ENCODE measurements around a stretch of chr7.

DNA sequence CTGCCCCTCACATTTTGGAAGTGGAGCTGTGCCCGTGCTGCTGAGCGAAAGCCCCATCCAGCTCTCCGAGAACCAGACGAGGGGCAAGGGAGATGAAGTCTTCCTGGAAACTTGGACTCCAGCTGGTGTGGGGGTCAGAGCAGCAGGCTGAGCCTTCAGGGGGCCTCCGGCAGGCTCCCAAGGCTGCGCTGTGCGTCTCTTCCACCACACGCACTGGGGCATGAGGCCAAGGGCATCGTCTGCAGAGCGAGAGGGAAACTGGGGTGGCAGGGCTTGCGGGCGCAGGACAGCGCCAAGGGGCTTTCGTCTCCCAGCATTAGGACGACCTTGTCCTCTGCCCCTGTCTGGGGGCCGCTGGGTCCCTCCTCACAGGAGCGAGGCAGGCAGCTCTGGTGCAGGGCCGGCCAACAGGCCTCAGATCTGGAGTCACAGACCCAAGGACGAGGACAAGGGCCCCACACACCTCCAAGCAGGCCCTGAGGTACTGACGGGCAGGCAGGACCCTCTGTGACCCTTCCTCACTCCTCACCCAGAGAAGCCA, 108.3 kb upstream of the FAM20C start:
- PRO-cap, 4 experiments: peak in 3 of 4 experiments; most common minus-strand start position 291 of the sequence (in 3)
- RAMPAGE, long total RNA, 2 experiments: no peak in any of the 2 experiments

GRCh38 chr7:112695-113341, 79.6 kb upstream of the FAM20C start:
- PRO-cap, 4 experiments: peak in 1 of 4 experiments; most common minus-strand start chr7:113077 (in 1)
- RAMPAGE, long total RNA, 2 experiments: no peak in any of the 2 experiments

DNA sequence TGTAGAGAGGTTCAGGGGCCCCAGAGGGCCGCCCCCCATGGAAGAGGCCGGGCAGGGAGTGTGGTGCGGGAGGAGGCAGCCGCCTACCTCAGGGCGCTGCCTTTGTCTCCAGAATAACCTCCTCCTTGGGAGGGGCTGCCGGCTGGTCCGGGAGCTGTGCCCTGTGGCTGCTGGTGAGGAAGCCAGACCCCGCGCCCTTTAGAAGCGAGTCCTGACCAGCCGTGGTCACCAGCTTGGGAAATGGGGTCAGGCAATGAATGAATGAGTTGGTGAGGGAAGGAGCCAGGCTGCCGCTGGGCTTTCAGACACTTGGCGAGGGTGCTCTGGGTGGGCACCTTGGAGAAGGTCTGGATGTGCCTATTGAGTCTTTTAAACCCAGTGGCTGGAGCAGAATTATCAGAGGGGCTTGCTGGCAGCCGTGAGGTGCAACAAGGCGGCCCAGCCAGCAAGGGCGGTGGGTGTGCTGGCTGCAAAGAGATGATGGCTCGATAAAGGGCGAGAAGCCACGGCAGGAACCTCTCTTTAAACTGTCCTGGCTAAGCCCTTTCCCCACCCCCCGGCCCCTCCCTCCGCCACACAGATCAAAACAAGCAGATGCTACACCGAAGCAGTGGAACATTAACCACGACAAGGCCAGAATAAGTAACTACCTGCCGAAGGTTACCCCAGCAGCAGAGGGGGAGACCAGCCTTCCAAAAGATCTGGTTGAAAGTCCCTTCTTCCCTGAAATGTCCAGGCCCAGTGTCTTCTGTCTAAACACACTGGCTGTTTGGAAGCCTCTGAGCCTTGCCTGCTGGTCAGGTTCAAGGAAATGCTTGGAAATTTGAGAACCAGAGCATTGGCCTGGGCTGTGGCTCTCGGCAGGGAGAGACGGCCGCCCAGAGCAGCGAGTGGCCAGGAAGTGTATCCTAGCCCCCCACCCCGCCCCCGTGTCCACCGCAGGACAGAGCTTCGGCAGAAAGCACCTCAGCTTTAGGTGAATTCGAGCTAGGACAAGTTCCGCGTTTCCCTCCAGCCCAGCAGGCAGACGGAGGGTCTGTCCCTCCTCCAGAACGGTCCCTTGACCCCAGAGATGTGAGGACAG, 1.8 kb downstream of the FAM20C start:
- PRO-cap, 4 experiments: peak in 4 of 4 experiments; most common plus-strand start position 668 of the sequence (in 4); most common minus-strand start position 490 of the sequence (in 3)
- RAMPAGE, long total RNA, 2 experiments: no peak in any of the 2 experiments

GRCh38 chr7:201257-201759, 8.9 kb downstream of the FAM20C start:
- PRO-cap, 4 experiments: no peak in any of the 4 experiments
- RAMPAGE, long total RNA, 2 experiments: no peak in any of the 2 experiments

DNA sequence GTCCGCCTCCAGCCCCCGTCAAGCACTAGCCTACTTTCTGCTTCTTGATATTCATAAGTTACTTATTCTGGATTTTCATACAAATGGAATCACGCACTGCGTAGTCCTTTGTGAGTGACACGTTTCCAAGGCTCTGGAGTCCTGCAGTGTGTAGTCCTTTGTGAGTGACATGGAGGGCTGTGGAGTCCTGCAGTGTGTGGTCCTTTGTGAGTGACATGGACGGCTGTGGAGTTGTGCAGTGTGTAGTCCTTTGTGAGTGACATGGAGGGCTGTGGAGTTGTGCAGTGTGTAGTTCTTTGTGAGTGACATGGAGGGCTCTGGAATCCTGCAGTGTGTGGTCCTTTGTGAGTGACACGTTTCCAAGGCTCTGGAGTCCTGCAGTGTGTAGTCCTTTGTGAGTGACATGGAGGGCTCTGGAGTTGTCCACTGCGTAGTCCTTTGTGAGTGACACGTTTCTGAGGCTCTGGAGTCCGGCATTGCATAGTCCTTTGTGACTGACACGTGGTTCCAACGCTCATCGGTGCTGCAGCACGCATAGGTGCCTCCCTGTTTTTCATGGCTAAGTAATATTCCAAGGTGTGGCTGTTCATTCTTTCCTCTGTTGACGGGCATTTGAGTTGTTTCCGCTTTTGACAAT, 20.7 kb downstream of the FAM20C start:
- PRO-cap, 4 experiments: no peak in any of the 4 experiments
- RAMPAGE, long total RNA, 2 experiments: no peak in any of the 2 experiments

- PRO-cap, 4 experiments: no peak in any of the 4 experiments
- RAMPAGE, long total RNA, 2 experiments: no peak in any of the 2 experiments
Measured at GRCh38 chr7:216226-216636, 23.9 kb downstream of the FAM20C start.

GRCh38 chr7:240036-241290, 48.1 kb downstream of the FAM20C start:
- PRO-cap, 4 experiments: no peak in any of the 4 experiments
- RAMPAGE, long total RNA, 2 experiments: no peak in any of the 2 experiments

DNA sequence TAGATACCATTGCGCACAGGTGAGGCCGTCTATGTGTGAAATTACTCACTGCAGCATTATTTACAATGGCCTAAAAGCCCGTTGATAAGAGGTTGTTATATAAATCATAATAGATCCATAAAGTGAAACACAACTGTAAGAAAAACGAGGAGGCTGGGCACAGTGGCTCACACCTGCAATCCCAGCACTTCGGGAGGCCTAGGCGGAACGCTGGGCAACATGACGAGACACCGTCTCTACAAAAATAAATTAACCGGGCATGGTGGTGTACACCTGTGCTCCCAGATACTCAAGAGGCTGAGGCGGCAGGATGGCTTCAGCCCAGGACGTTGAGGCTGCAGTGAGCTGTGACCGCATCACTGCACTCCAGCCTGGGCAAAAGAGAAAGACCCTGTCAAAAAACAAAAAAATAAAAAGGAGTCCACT, 40.0 kb downstream of the FOXL3 start:
- PRO-cap, 4 experiments: no peak in any of the 4 experiments
- RAMPAGE, long total RNA, 2 experiments: no peak in any of the 2 experiments

DNA sequence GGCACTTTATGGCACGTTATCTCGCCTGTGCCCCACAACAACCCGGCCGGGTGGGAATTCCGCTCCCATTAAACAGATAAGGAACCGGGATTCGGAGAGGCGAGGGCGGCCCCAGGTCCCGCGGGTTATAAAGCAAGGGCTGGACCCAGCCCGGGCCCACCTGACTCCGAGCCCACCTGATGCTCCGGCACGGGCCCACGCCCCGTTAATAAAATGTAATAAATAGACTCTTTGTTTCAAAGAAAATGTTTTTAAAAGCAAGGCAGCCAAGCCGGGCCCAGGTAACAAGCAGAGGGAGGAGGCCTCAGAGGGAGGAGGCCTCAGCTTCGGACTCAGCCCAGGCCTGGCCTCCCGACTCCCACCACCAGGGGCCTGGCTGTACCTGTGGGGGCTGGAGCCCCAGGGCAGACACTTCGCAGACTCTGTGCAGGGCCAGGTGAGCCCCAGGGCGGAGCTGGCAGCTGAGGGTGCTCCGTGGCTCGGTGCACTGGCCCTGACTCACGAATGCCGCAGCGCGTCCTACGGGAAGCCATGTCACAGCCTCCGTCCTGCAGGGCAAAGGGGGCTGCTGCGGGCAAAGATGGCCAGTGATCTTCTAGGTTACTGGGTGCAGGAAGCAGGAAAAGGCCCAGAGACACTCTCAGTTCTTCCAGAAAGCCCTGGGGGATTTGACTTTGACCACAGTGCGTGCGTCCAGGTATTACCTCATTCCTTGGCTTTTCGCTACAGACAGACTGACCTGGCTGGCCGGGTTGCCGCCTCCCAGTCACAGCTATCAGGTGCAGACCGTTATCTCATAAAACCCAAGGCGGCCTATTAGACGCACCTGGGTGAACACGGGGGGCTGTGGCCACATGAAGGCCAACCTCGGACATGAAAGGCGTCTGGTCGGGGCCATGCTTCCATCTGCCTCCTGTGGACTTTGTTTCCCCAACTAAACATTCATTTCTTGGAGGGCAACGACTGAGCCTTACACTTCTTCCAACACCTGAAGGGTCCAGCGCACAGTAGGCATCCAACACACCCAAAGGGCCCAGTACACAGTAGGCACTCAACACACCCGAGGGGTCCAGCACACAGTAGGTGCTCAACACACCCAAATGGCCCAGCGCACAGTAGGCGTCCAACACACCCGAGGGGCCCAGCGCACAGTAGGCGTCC, 80.1 kb downstream of the FOXL3 start:
- PRO-cap, 4 experiments: peak in 1 of 4 experiments; most common plus-strand start position 728 of the sequence (in 1)
- RAMPAGE, long total RNA, 2 experiments: no peak in any of the 2 experiments

GRCh38 chr7:418777-419009, 101.0 kb downstream of the PDGFA start:
- PRO-cap, 4 experiments: no peak in any of the 4 experiments
- RAMPAGE, long total RNA, 2 experiments: no peak in any of the 2 experiments

DNA sequence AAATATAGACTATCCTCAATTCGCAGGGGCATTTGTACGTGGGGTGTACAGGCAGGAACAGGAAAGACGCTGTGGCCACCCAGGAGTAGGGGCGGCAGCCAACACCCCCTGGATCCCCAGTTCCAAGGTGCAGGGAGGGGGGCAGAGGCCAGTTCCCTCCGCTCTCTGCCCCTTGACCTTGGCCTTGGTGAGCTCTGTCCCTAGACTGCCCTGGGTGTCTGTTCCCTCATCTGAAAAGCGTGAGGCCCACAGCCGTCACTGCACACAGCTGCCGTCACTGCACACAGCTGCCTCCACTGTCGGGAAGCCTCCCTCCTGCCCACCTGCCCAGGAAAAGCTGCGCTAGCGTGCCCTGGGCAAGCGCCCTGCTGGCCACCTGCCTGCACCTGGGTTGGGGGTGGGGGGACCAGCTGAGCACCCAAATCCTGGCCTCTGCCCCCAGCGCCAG, 3.7 kb upstream of the PDGFA start:
- PRO-cap, 4 experiments: no peak in any of the 4 experiments
- RAMPAGE, long total RNA, 2 experiments: no peak in any of the 2 experiments

DNA sequence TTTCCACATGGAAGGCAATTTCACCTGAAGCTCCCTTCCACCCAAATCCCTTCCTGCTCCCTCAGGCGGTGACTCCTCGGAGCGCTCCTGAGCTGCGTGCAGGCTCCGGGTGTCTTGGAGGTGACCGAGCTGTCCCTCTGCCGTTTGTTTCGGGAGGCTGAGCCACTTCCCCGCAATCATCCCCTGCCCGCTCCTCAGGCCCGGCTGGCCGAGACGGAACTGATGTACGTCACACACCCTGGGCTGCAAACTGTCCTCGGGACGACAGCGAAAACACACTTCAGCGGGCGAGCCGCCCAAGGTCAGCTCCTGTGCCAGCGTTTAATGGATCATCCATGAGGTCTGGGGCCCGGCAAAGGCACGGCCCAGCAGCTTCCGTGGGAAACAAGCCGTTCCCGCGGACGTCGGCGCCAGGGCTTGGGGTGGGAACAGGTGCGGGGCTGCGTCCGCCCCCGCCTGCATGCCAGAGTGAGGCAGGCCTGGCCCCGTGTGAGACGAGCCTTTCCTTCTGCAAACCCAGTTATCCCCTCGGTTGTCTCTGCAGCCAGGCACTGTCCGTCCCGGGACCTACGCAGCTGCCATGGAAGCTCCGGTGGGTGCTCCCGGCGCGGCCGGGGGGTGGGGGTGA, 41.9 kb upstream of the PDGFA start:
- PRO-cap, 4 experiments: no peak in any of the 4 experiments
- RAMPAGE, long total RNA, 2 experiments: no peak in any of the 2 experiments

GRCh38 chr7:604144-605182, 84.8 kb upstream of the PDGFA start:
- PRO-cap, 4 experiments: peak in 4 of 4 experiments; most common plus-strand start chr7:604655 (in 4); most common minus-strand start chr7:604497 (in 2)
- RAMPAGE, long total RNA, 2 experiments: no peak in any of the 2 experiments

DNA sequence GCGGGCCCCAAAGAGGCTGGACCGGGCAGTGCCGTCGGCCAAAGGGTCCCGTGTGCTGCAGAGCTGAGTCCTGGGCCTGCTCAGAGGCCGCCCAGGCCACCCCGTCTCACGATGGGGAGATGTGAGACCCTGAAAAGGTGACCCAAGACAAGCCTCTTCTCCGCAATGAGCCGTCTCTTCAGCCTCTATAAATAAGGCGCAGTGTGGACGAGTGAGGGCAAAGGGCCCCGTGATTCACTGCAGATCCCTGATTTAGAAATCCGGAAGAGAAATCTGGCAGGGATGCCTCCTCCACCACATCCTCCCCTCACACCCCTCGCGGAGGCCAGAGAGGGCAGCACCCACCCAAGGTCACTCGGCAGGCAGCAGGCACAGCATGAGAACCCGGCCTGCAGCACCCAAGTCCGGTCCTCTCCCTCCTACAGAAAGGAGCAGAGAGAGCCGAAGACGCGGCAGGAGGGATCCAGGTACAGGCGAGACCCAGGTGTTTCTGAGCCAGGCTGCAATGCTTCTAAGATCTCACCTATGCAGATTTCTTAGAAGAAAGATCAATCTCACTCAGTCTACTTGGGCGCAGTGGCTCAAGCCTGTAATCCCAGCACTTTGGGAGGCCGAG, 81.6 kb upstream of the DNAAF5 start:
- PRO-cap, 4 experiments: no peak in any of the 4 experiments
- RAMPAGE, long total RNA, 2 experiments: no peak in any of the 2 experiments

GRCh38 chr7:711783-712335, 14.6 kb upstream of the DNAAF5 start:
- PRO-cap, 4 experiments: no peak in any of the 4 experiments
- RAMPAGE, long total RNA, 2 experiments: no peak in any of the 2 experiments

- PRO-cap, 4 experiments: peak in 1 of 4 experiments; most common minus-strand start chr7:712504 (in 1)
- RAMPAGE, long total RNA, 2 experiments: no peak in any of the 2 experiments
Measured at GRCh38 chr7:712342-713030, 14.0 kb upstream of the DNAAF5 start.

DNA sequence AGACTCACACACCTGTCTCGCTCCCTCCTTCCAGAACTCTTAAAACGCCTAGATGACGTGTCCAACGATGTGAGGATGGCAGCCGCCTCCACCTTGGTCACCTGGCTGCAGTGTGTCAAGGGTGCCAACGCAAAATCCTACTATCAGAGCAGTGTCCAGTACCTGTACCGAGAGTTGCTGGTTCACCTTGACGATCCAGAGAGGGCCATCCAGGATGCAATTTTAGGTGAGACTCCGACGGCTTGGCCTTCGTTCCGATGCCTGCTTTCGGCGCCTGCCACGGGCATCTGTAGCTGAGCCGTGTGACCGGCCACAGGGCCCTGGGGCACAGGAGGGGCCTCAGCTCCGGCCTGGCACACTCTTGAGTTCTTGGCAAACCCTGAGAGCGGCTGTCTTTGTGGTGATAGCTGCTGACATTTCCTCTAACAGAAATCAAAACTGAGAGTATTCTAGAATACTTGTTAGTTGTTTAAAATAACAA, 52.3 kb upstream of the SUN1 start:
- PRO-cap, 4 experiments: no peak in any of the 4 experiments
- RAMPAGE, long total RNA, 2 experiments: no peak in any of the 2 experiments

GRCh38 chr7:835877-836692, 3.8 kb downstream of the SUN1 start:
- PRO-cap, 4 experiments: no peak in any of the 4 experiments
- RAMPAGE, long total RNA, 2 experiments: no peak in any of the 2 experiments

DNA sequence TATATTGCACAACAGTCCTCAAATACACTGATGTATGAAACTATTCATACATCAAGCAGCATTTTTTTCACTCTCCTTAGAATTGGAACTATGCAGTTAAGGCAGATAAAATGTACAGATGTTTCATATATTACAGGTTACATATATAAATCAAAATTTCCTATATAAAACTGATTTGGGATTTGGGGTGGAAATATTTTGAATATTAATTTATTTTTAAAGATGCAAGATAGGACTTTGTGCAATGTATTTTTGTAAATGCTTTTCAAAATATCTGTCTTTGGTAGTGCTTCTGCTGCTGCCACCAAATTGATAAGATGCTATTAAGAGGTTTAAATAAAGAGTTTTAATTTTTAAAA, 1.8 kb upstream of the GET4 start:
- PRO-cap, 4 experiments: no peak in any of the 4 experiments
- RAMPAGE, long total RNA, 2 experiments: no peak in any of the 2 experiments

GRCh38 chr7:877619-878359, 1.4 kb downstream of the GET4 start:
- PRO-cap, 4 experiments: peak in 3 of 4 experiments; most common plus-strand start chr7:877984 (in 2); most common minus-strand start chr7:877880 (in 2)
- RAMPAGE, long total RNA, 2 experiments: no peak in any of the 2 experiments

Measured in right lobe of liver (tissue), 4 donors.